ENCODE measurements around the gene C4orf33.

- RRBS: no CpG with 5 or more reads among the region's 13 CpGs
Measured at GRCh38 chr4:128060122-128060558, 972 bp upstream of the LARP1B start.

DNA sequence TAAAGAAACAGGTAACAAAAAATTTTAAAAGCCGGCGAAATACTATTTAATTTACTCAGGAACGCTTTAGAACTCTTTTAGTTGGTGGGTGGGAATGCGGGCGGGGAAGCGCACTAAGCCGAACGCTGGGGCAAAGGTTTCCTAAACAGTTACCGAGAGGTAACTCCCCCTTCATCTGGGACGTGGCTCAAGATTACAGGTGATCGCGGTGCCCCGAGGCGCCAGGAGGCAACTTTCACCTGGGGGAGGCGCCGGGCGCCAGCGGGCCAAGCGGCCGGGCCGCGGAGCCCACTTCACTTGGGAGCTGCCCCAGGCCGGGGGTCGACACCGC is 588 bp upstream of the LARP1B start:
- RRBS: 4% methylated on average over 4 of the region's 25 CpGs

- RRBS: no CpG with 5 or more reads among the region's 14 CpGs
Measured at GRCh38 chr4:128386717-128387497, 99.3 kb upstream of the PGRMC2 start.

DNA sequence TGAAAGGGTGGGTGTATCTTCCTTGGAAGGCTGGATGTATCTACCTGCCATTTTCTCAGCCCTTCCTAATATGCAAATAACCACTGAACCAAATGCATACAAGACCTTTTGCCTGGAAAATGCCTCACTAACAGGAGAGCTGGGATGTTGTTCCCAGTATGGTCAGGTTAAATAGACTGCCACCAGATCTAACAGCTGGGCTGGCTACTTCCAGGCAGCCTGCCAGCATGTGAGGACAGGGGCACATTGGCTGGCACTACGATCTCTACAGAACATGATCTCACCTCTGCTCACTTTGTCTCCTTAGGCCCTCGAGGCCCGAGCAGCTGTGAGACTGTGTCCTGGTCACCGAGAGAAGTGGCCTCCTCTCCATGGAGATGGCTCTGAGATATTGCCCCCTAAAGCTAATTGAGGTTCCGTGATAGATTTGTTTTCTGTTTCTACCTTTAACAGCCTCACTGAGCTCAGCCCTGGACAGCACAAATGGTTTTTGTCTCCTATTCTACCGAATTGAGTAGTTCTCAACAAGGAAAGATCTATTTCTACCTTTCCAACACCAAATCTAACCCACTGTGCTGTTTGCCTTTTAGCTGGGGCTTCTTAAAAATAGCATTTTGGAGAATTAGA is 225.2 kb upstream of the JADE1 start:
- RRBS: no CpG with 5 or more reads among the region's 6 CpGs

DNA sequence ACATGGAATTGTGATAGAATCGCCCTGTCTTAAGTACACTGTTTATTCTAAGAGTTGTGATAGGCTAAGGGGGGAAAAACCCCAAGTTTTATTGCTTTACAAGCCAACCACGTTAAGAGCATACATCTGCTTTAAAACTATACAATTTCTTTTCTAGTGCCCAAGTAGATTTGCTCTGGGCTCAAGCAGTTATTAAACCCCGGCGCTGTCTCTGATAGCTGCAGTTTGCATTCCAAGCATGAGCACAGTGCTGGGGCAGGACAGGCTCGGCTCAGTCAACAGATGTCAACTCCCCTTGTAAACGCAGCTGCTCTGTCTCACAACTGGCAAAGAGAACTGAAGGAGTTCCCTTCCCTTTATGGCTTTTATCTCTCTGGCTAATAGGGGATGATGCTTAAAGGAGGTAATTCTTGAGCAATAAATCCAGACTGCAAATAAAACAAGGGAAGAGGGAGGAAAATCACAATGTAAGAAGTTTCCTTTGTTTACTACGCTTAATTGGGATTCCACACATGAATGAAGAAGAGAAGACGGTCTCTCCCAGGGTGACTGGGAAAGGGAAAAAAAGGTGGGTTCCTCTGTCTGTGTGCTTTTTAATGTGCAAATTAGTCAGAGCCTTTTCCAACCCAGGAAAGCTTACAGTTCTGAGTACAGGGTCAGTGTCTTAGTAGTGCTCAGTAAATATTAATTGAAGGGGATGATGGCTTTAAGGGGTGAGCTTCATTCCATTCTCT is 155.9 kb upstream of the JADE1 start:
- RRBS: no CpG with 5 or more reads among the region's 8 CpGs

- RRBS: 1% methylated on average over 35 of the region's 63 CpGs
Measured at GRCh38 chr4:128811583-128811986, 2.1 kb downstream of the JADE1 start.

GRCh38 chr4:128844484-128845523 is 35.3 kb downstream of the JADE1 start:
- RRBS: no CpG with 5 or more reads among the region's 8 CpGs

DNA sequence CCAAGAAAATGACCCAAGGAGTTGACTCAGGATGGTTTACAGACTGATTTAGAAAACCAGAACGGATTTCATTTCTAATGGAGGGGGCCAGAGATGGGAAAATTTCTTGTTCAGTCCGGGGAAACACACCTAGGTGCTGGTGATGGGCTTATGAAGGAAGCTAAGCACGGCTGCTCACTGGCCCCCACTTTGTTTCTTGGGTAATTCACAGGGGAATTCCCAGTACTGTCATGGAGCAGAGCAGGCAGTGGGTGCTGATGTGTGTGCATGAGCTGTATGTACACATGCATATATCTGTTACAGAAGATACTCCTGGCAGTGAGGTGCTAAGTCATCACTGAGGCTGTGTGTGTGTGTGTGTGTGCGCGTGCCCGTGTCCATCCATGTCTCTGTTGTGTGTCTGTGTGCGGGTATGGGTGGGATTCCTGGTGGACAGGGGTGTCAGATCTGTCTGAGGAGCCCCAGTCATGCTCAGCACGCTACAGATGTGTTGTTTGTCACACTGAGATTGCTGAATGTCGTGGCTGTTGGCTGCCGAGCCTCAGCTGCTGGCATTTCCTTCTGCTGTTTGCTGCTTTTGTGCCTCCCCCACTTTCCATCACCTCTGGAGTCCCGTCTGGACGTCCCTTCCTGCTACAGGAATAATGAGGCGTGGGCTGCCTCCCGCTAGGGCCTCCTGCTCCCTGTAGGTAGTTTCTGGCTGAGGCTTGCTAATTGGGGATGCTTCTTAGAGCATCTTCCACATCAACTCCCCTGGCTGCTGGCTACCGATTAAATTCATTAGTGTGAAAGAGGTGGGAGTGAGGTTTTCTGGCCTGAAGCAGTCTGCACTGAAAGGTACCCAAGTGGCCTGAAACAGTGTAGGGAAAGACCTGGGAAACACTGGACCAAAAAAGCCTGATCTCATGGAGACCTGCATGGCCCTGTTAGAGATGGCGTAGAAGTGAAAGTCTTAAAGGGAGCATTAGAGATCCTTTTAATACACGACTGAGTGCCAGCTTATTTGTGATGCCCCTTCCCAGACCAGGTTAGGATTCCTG is 53.4 kb downstream of the JADE1 start:
- RRBS: no CpG with 5 or more reads among the region's 17 CpGs

- RRBS: no CpG with 5 or more reads among the region's 3 CpGs
Measured at GRCh38 chr4:129070643-129071898, 22.3 kb downstream of the SCLT1 start.

DNA sequence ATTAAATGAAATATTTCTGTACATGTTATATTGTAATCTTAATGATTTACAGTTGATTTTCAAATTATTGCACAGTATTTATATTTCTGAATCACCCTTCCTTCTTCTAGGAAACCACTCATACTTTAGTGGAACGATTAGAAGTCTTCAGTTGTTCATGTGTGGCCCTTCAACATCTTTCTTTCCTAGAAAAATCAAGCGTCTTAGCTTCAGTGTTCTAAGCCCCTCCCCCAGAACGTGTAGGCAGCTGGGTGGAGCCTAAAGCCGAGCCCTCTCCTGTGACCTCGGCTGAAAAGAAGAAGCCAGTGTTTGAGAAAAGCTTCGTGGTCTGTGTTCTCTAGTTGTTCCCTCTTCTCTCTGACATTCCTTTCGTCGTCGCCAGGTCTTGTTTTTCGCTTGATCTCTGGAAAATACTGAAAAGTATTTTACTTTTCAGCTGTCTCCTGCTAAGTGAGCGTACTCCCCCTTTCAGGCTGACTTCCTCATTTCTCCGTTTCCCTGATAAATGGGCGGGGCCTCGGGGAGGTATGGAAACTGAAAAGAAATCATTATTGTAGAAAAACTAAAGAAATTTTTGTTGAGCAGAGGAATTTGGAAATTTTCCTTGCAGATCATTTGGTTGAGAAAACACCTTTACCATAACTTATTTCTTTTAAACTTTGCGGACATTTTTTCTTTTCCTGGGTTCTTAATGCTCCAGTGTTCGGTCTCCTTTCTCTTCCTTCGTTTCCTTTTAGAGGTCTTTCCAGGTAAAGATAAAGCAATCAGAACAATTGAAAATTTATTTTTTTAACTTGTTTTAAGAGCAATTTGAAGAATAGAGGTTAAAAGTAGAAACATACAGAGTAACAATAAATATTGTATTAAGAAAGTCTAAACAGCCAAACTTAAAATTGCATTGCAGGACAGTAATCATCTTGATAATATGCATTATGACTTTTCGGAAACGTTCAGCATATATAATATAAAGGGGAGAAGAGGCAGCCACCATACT is at the start of gene C4orf33:
Gene C4orf33 (plus strand): TSS at position 269 of the 994 bp plus-strand sequence.
- RRBS: no CpG with 5 or more reads among the region's 19 CpGs

- RRBS: no CpG with 5 or more reads among the region's 3 CpGs
Measured at GRCh38 chr4:130028621-130028977, 932.6 kb downstream of the C4orf33 start.

GRCh38 chr4:131727307-131727660 is 1421.8 kb upstream of the PCDH10 start:
- RRBS: no CpG with 5 or more reads among the region's 37 CpGs

DNA sequence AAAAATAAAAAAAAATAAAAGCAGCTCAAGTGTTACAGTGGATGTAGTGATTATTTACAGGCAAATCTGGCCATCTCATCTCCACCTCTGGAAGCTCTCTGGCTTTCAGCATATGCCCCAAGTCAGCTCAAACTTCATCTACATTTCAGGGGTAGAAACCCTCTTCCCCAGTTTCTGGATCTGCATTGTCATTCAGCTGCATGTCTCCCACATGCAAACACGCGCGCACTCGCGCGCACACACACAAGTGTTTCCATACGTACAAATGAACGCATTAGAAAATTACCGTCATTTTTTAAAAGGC is 2.2 kb upstream of the PCDH10 start:
- RRBS: no CpG with 5 or more reads among the region's 9 CpGs

GRCh38 chr4:133886547-133886989 is 315.0 kb downstream of the PABPC4L start:
- RRBS: no CpG with 5 or more reads among the region's 3 CpGs

GRCh38 chr4:137700591-137701170 is 168.4 kb upstream of the PCDH18 start:
- RRBS: no CpG with 5 or more reads among the region's 7 CpGs

DNA sequence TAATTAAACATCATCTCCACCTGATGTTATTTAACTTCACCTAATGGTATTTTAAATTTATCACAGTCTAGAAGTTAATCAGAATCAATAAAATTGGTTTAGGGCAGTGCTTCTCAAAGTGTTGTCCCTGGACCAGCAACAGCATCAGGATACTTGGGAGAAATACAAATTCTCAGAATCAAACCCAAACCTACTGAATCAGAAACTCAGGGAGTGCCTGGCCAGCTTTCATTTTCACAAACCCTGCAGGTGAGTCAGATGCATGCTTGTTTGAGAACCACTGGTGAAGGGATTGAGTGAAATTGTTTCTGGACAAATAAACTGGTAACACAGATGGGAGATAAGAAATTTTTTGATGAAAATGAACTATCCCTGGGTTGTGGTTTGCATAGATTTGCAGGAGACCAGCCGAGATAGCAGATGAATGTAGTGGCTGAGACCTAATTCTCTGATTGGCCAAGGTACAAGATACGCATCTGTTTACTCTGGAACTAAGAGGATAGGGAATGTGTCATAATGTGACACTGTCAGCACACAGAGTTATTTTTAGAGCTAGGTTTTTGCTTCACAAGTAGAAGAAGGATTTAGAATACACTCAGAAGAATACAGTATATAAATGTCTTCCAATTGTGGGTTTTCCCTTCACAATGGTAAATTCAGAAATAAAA is 117.8 kb upstream of the NOCT start:
- RRBS: no CpG with 5 or more reads among the region's 2 CpGs

DNA sequence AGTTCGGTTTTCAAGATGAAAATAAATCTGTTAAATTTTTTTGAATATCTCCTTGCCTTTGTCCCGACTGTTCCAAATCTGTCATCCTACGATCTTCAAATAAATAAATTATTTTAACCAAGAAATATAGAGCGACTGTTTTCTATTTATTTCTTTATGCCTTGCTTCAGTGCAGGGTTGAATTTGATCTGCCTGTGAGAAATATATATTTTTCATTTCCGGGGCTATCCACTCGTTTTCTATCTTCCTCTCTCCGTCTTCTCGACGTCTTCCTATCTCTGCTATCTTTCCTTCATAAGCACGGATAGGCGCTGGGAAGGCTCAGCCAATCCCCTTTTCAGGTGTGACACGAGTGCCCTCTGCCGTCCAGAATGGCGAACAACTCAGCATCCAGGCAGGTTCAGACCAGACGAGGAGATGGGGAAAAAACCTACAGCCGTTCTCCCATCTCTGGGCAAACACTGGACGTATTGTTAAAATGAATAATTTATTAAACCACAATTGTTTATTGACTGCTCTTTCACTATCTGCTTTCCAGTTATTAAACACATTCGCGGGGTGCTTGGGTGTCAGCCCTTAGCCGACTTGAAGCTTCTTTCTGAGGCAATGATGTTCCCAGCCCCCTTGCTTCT is 96.5 kb upstream of the NOCT start:
- RRBS: no CpG with 5 or more reads among the region's 20 CpGs

DNA sequence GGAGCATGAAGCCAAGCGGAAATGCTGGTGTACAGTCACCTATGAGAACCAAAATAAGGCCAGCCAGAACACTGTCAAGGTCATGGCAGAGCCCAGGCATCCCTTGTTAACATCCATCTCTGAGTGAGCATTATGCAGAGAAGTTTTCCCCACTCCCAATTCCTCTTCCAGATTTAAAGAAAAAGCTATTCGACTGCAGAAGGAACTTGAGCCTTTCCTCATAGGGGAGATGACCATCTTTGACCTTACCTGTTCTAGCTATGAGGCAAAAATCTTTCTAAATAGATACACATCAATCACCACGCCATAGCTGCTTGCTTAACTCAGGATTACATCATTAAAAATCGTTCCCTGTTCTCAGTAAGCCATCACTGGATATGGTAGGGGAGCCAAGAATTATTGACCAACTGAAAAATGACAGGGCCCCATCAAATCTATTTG is 75.8 kb upstream of the NOCT start:
- RRBS: no CpG with 5 or more reads among the region's 4 CpGs

DNA sequence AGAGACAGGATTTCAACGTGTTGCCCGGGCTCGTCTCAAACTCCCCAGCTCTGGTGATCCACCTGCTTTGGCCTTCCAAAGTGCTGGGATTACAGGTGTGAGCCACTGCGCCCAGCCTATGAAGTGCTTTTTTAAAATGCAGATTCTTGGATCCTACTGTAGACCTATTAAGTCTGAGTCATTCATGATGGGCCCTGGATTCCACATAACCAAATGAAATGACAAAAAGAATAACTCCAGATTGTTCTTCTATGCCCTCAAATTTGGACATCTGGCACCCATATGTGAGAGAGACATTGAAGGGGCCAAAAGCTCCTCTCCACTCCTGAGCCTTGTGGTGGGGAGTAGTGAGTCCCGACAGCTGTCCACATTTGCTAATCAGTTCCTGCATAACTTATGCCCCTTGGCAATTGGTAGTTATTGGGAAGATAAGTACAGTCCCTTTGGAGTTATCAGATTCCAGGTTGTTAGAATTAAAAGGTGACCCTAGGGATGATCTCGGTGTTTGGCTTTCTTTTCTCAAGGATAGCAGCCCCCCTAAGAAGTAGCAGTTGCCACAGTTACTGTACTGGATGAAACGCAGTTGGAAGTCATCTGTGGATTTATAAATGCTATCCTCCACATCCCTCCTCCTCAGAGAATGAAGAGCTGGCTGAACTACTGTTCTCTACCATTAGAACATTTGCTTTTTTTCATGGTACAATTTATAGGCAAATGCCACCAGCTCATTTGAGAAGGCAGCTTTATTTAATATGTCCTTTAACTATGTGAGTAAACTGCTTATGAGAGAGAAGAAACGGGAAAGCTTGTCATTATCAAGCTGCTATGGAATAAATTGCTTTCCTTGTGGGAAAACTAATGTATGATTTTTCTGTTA is 3.9 kb downstream of the NOCT start:
- RRBS: no CpG with 5 or more reads among the region's 8 CpGs

All from non-pigmented ciliary epithelial cell (primary cell).